Subcutaneous preadipocyte (primary cell): ENCODE measurements around a stretch of chr7.

DNA sequence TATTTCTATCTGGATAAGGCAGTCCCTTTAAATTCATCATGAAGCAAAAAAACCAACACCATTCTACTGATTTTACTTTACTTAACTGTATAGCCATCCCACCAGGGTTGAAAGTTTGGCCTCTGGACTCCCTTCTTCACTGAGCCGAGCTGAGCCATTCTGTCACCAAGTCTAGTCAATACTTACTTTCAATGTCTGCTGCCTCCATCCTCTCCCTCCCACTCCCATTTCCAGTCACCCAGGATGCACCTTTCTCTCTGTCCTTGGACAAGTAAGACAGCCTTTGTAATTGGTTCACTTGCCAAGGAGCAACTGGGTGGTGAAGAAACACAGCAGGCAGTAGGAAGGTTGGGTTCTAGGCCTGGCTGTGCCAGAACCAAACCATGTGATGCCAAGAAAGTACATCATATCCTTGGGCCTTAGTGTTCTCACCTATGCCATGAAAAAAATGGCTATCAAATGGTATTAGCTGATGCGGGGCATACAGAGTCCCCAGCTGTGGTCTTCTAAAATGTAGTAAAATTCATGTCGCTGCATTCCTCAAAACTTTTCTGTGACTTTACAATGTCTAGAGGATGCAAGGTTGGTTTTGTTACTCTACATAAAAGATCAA lies 184.8 kb upstream of the KLF14 start:
- CAGE, long polyA plus RNA: no peak

GRCh38 chr7:130951363-130952256 lies 217.6 kb upstream of the KLF14 start:
- CAGE, long polyA plus RNA: no peak

DNA sequence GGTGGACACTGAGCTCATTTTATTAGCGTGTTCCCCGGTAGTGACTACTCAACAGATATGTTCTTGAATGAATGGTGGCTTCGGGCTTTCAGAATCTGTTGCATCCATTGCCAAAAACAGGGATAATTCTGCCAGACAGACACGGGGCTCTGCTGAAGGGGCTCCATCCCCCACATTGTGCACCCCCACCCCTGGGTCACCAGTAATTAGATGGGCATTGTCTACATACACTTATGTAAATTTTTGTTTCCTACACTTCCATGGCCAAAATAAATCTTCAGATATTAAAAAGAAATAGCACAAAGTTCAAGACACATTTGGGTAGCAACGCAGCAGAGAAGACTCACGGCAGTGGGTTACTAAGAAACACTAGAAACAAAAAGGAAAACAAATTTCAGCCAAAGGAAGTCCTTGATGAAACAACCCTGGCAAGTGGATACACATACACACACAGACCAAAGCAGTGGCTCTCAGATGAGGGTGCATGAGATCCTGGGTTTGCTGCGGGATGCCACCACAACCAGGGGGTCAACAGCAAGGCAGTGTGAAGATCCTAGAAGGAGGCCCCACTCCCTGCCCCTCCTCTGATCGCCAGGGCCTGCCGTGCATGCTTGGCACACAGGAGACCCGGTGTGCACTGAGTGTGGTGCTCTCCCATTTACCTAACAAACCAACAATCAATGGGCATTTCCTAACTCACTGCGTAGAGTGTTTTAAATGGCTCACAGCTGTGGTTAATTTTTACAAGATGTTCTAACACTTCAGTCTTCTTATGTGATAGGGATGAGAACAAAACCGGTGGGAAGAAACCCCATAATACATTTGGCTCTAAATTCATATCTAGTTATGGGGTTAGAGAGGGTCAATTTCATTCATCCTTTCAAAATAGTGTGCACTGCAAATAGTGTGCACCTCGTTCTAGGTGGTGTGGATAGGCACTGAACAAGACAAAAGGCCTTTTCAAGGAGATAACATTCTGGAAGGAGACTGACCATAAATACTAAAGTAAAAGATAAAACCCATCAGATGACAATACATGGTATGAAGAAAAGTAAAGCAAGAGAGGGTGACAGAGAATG lies 252.3 kb upstream of the KLF14 start:
- CAGE, long polyA plus RNA: no peak

DNA sequence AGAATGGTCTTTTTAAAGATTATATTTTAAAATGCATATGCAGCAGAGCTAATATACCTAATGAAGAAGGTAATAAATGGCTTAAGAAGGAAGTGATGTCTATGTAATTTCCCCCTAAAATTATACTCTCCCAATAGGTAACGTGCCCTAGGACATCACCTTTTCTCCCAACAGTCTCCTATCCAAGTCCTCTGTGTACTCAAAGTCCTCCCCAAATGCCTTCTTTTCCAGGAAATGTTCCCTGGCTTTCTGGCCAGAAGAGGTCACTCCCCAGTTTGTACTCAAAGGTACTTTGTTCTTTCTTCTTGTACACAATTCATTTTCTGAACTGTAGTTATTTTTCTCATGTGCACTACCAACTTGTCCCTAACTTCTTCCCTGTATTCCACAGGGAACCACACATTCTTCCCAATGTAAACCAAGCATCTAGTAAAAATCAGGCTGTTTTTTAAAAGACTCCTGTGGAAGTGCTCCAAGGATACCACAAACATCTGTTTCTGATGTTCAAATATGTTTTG lies 262.2 kb upstream of the KLF14 start:
- CAGE, long polyA plus RNA: no peak

DNA sequence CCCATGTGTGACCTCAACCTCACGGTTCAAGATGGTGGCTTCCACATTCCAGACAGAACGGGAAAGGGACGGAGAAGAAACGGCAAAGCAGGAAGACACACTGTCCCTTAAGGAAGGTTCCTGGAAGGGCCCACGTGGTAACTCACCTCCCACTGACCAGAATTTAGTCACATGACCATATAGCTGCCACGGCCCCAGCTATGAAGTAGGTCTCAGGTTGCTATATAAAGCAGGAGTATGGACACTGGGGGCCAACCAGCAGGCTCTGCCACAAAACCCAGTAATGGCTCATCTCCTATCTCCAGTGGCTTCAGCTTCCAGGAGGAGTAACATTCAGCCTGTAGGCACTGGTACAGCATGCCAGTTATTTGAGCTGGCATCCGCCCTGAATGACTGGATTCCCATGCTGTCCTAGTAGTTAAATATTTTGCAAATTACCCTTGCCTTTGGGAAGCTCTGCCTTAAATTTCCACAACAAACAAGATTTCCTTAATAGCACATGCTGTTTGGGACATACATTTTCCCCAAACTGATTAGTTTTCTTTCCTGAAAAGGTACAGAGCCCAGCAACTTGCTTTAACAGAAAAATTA lies 278.6 kb upstream of the KLF14 start:
- CAGE, long polyA plus RNA: no peak

DNA sequence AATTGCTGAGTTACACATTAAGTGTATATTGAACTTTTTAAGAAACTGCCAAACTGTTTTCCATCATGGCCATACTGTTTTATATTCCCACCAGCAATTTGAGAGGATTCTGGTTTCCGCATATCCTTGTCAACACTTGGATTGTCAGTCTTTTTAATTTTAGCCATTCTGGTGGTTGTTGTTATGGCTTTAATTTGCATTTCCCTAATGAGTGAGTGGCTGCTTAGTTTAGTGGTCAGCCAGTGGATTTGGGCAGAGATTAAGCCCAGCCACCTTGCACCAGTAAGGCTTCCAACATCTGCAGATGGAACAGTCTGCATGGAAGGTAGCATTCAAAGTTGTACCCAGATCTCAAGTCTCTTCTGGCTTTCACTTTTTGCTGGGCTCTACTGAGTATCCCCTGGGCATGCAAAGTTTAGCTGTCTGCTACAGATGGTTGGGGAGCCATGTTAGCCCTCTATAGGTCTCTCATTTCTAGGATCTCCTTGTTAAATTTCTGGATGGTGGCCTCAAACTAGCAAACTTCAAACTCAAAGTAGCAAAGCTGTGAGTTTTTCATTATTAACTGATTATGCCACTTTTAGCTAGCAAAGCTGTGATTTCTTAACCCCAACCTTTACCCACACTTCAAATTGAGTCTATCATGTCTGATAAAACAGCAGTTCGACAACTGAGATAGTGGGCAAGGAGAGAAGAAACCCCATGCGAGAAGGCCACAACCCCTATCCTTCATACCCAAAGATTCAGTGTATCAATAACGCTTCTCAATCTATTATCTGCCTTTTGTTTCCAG lies 280.8 kb upstream of the MKLN1 start:
- CAGE, long polyA plus RNA: no peak

GRCh38 chr7:131067187-131067612 lies 260.5 kb upstream of the MKLN1 start:
- CAGE, long polyA plus RNA: no peak

DNA sequence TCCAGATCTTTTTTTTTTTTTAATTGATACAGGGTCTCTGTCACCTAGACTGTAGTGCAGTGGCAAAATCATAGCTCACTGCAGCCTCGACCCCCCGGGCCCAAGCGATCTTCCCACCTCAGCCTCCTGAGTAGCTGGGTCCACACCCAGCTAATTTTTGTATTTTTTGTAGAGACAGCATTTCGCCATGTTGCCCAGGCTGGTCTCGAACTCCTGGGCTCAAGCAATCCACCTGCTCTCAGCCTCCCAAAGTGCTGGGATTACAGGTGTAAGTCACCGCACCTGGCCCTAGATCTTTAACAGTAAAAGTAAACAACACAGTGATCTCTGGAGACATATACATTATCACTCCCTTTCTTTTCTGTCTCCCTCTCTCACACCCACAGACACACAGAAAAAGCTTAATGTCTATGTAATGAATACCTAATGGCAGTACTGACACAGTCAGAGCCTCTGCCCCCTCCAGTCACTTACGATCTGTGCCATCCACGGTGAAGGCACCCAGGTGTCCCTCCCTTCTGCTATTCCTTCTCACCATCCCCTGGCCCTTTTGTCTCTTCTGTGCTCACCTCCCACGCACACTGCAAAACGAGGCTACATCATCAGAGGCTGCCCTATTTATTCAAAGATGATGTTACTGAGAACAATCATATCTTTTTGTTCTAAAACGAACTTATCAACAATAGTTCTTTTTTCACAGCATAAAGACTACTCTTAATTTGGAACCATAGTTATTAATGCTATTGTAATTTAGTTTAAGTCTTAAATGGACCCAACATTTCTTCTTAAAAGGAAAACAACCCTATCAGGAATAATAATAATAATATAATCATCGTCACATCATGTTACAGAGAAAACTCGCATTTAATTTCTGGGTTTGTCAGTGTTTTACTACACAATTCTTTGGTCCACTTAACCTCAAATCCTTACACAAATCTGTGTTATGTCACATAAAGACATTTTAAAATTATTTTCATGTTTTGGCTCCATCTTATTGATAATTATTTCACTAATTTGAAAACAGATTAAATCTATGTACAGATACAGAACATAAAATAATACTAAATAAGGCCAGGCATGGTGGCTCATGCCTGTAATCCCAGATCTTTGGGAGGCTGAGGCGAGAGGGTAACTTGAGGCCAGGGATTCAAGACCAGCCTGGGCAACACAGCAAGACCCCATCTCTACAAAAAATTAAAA lies 246.9 kb upstream of the MKLN1 start:
- CAGE, long polyA plus RNA: no peak

DNA sequence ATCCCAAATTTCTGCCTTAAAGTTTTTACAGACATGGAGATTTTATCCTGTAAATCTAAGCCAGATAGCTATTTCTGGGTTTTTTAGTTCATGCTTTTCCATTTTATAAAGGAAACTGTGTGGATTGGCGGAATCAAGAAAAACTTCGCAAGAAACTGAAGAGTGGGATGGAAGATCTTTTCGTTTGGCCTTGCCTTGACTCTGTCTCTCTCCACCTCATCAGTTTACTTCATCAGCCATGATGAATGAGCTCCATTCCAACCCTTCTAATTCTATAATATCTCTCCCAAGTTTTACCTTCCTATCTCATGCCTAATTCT lies 218.5 kb upstream of the MKLN1 start:
- CAGE, long polyA plus RNA: no peak

GRCh38 chr7:131188276-131189185 lies 139.1 kb upstream of the MKLN1 start:
- CAGE, long polyA plus RNA: no peak

GRCh38 chr7:131203119-131203732 lies 124.5 kb upstream of the MKLN1 start:
- CAGE, long polyA plus RNA: no peak

DNA sequence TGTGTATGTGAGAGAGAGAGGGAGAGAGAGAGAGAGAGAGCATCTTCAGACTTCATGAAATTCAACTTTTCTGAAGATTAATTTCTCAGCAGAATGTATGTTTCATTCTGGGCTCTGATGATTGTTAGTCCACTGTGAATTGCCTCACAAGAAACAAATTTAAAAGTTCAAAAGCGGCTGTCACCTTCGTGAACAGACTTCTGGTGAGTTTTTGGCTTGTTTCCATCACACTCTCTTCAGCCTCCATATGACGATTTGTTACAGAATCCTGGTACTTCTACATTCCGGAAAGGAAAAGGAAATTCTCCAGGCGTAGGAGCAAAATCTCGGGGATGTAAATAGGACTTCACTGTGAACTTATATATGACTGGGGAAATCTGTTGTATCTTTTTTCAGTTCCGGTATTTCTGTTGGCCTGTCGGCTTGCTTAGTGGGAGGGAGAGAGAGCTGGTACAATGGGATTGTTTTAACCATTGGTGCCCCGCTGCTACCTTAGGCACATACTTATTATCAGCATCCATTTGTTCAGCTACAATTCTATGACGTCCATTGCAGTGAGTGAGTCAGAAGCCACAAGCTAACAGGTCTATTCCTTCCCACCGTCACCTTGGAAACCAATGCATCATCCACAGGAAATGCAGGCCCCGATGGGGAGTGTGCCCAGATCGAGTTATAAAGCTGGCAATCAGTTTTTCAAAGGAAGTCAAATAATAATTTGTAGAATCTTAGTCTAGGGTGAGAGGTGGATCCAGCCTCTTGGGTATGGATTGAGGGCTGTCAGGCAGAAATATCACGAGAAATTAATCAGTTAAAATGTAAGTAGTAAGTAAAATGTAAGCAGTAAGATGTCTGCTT lies 92.1 kb upstream of the MKLN1 start:
- CAGE, long polyA plus RNA: no peak

DNA sequence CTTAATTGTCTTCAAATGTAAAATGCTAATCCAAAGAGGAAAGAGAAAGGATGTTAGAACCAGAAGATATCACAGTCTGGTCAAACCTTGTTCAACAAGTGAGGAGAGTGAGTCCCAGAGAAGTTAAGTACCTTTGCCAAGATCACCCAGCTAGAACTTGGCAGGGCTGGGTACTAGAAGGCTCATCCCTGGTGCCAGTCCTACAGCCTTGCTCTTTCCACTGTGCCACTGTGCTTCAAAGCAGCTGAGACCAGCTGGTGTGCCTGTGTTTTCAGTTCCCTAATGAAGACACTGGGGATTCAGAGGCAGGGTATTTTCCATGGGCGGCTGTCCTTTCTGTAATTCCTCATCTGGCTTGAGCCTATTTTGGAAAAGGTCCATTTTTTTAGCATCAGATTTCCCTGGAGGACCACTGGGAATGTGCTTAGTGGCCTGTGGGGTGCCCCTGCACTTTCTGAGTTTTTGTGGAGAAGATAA lies 54.7 kb upstream of the MKLN1 start:
- CAGE, long polyA plus RNA: no peak

GRCh38 chr7:131300958-131301643 lies 26.6 kb upstream of the MKLN1 start:
- CAGE, long polyA plus RNA: no peak

- CAGE, long polyA plus RNA: no peak
Observed at GRCh38 chr7:131329050-131329843, 1.6 kb downstream of the MKLN1 start.

- CAGE, long polyA plus RNA: no peak
Observed at GRCh38 chr7:131417206-131417723, 89.6 kb downstream of the MKLN1 start.

DNA sequence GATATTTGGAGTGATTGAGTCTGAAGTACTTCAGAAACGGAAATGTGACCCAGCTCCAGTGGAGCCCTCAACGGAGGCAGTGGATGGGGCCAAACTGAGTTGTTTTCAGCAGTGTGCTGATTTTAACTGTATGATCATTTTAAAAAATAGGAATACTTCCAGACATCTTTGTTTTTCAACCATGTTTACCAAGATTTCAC lies 114.1 kb downstream of the MKLN1 start:
- CAGE, long polyA plus RNA: no peak

- CAGE, long polyA plus RNA: no peak
Observed at GRCh38 chr7:131480289-131481449, 75.8 kb downstream of the PODXL start.

GRCh38 chr7:131506210-131506471 lies 50.3 kb downstream of the PODXL start:
- CAGE, long polyA plus RNA: no peak

- CAGE, long polyA plus RNA: no peak
Observed at GRCh38 chr7:131522716-131522943, 33.8 kb downstream of the PODXL start.